Cardiac atrium fibroblast (primary cell): ENCODE measurements around a stretch of chr6.

- RAMPAGE, long total RNA, result no peak
Measured at GRCh38 chr6:110357211-110357629, 929 bp downstream of the METTL24 start.

GRCh38 chr6:110568831-110569199 lies 92.4 kb upstream of the SLC22A16 start:
- RAMPAGE, long total RNA, result no peak

DNA sequence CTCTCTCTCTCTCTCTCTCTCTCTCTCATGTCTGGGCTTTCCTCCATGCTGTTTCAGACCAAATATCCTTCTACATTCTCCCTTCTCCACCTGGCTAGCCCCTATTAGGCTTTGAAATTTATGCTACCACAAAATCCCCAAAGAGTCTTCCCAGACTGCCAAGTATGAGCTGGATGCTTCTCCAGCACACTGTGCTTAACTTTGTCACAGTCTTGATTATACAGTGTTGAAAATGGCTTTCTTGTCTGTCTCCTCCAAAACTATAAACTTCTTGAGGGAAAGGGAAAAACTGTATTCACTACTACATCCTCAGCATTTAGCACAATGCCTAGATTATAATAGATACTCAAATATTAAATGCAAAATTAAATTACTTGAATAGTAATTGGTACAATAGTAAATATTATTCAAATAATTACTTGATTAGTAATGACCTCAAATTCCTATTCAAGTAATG lies 80.7 kb downstream of the CDK19 start:
- RAMPAGE, long total RNA, result no peak

GRCh38 chr6:110875514-110876137 lies 1.0 kb downstream of the AMD1 start:
- RAMPAGE, long total RNA, result no peak

DNA sequence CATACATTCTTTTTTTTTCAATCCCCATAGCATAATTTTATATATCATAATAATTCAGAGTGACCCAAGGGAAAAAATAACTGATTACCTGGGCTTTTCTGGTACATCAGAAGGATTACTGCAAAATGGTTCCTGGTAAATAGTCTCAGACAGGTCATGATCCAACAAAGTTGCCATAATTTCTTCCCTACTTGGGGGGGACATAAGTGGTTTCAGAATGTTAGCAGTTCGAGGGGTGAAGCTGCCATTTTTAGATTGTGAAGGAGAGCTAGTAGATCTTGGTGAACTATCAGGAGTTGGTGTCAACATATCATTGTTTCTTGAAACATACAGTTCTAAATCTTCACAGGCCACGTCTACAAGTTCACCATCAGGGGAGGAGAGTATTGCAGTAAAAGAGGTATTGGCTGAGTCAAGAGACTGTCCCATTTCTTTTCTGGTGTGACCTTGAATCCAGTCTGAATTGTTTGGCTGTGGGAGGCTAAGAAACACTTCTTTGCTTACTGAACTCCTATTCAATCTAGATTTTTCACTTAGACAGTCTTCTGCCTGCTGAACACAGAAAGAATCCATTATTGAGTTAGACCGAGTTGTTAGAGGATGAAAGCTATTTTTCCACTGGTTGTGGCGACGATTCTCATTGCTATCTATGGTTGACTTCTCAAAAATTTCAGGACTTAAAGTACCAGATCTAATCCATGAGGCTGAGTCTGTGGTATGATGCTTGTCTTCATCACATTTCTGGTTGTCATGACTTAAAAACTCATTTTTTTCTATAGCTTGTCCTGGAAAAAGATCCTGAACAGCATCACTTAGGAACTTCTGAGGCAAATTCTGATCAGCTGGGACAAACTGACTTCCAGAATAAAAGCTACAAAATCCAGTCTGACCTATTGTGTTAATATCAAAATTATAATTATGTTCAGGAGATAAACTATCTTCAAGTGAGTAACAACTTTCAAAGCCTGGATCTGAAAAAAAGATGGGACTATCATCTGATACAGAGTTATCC lies 110.2 kb downstream of the REV3L start:
- RAMPAGE, long total RNA, result no peak

GRCh38 chr6:111411315-111412443 lies 71.3 kb downstream of the REV3L start:
- RAMPAGE, long total RNA, result no peak

DNA sequence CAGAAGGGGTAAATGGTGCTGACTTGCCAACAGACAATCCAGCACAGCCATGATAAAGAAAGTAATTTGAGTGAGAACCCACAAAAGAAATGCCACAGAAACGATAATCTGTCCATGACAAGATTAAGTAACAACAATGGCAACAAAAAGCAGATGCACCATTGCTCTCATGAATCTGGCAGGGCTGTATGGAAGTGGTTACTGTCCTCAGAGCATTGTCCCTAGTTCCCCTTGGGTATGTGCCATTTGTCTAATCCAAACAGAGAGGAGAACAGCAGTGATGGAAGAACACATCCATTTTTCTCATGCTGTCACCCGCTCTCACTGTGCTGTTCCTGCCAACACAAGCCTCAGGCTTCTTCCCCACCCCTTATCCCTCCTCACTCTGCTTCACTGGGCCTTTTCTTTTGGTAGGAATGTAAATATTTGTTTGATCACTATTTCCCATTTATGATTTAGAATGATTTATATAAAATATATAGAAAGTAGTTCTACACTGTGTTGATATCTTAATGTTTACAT lies 65.8 kb downstream of the REV3L start:
- RAMPAGE, long total RNA, result no peak

GRCh38 chr6:111481940-111482342 lies 1.1 kb downstream of the REV3L start:
- RAMPAGE, long total RNA, result no peak

- RAMPAGE, long total RNA, result no peak
Measured at GRCh38 chr6:111483999-111485040, 1.3 kb upstream of the REV3L start.

DNA sequence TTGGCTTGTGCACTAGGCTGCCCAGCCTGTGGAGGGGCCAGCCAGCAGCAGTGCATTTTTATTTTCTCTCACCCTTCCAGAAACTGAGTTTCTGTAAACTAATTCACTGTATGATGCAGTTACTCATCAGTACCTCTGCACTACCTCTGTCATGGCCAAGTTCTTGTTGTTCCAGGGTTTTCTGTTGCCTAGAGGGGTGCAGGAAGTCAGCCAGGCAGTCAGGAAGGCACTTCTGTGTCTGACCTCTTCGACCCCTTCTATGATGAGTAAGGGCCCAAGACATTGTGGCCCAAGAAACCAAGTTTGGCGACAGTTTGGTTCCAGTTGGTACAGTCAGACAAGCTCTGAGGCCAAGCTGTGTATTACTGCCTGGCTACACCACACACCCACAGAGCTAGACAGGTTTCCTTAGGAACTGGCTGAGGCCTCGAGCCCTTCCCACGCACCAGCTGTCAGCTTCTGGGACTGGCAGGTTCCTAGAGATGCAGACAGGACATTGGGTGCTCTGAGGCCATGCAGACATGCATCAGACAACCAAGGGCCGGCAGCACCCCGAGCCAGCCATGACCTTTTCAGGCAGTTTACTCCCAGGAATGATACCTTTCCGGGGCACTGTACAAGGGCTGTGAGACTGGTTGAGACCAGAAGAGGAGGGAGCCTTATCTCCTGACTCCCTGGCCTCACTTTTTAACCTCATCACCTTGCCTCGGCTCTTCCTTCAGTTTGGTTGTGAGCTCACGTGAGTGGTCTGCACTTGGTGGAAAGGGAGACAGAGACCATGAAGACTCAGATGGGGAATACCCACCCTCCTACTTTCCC lies 41.1 kb downstream of the TRAF3IP2 start:
- RAMPAGE, long total RNA, result no peak

DNA sequence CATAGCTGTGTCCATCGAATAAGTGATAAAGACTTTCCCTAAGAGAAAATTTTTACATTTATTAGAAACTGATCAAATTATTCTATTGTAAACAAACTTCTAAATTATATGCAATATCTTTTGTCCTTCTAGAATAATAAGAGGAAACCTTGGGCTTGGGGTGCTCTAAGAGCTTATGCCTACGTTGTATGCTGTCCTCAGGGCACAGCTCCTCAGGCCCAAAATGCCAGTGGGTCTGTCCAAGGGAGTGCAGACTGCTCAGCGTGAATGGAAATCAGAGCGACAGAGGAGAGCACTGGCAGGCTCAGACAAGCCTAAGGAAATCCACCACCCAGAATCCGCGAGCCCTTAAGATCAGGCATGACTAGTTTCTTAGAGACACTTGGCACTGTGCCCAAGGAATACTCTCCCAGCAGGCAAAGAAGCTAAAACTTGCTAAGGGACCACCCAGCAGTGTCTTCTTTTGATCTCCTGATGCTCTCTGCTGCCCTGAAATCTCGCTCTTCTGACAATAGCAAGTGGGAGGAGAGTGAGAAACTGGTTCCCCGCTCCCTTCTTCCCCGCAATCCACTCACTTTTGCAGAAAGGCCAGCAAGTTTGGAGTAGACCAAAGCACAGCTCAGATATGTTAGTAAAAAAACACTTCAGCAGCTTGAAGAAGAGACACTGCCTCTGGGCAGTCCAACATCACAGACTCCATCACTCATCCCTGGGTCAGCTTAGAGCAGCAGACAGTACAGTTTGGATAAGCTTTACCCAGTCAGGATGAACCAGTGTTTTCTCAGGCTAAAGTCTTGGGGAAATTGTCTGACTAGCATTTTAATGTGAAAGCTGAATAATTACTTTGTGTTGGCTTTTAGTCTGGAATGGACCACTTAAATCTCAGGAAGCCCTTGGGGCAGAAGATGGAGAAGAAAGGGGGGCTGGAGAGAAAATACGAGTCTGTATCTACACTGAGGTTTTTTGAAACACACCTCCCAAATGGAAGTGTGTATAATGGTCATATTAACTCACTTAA lies 32.4 kb downstream of the TRAF3IP2 start:
- RAMPAGE, long total RNA, result no peak

- RAMPAGE, long total RNA, result no peak
Measured at GRCh38 chr6:111576171-111576807, 29.4 kb downstream of the TRAF3IP2 start.

GRCh38 chr6:111663012-111663604 lies 57.4 kb upstream of the TRAF3IP2 start:
- RAMPAGE, long total RNA, result no peak

GRCh38 chr6:111664075-111665136 lies 58.7 kb upstream of the TRAF3IP2 start:
- RAMPAGE, long total RNA, result no peak

DNA sequence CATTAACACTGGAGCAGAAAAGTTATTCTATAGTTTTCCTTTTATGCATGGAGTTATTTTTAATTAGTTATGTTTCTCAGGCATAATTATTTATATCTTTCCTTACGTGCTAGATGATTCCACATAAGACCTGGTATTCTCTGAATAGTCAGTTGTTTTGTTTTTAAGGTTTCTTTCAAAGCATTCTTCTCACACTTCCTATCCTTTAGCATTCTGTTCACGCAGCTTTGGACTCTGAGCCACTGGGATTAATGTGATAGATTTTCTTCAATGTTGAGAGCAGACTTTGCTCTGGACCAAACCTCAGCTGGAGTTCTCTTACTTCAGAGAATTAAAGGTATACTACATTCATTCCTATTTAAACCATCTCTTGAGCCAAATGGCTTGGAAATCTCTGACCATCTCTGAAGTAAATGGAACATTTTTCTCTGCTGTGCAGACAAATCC lies 70.7 kb upstream of the TRAF3IP2 start:
- RAMPAGE, long total RNA, result no peak

DNA sequence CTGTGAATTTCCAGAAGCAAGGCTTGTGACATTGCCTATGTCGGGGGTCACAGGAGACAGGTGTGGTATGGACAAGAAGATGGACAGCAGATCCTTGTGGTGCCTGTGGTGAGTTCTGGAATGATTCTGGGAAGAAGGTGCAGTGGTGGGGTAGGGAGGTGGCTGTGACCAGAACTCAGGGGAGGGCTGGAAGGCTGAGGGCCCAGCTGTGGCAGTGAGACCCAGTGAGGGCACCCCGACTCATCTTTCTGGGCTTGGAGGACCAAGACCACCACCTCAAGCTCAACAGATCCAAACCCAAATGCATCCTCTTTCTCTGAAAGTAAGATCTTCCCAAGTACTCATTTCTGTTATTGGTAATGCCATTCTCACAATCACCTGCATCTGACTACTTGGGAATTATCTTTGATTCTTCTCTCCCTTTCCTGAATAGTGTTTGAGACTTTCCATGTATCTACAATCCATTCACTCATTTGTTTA lies 84.5 kb upstream of the TRAF3IP2 start:
- RAMPAGE, long total RNA, result no peak

- RAMPAGE, long total RNA, result no peak
Measured at GRCh38 chr6:111747312-111747879, 125.9 kb downstream of the FYN start.

GRCh38 chr6:111780331-111780752 lies 92.9 kb downstream of the FYN start:
- RAMPAGE, long total RNA, result no peak

GRCh38 chr6:111850739-111850938 lies 22.6 kb downstream of the FYN start:
- RAMPAGE, long total RNA, result no peak

DNA sequence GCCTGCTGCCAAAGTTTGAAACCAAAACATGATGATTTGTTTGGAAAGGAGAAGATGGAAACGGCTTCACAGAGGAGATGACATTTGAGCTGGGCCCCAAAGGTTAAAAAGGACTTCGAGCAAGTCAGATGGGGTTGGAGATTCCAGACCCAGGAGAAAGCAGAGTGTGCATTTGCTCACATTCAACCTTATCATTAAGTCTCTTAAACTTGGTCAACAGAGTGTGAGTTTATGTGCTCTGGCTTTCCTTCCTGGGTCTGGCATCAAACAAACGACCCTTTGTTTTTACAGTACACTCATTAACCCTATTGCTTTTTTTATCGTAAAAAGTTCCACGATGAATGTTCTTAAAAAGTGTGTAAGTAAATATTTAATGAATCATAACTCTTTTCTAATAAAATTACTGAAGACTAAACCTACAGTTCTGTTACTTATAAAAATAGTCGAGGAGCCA lies 2.6 kb downstream of the FYN start:
- RAMPAGE, long total RNA, result no peak